Camera-type eye (tissue), 1 donor: ENCODE measurements around the genes TSPAN32 and TSSC4.

- RAMPAGE, long total RNA = no peak
Measured at GRCh38 chr11:1846882-1847388, 5.9 kb upstream of the LSP1 start.

GRCh38 chr11:1865304-1865643, 12.4 kb downstream of the LSP1 start:
- RAMPAGE, long total RNA = no peak

GRCh38 chr11:1868351-1869314, 15.7 kb downstream of the LSP1 start:
- RAMPAGE, long total RNA = start-site peak on the plus strand at chr11:1868710-1868927, 10 reads

GRCh38 chr11:1877172-1877853, 14.4 kb downstream of the PRR33 start:
- RAMPAGE, long total RNA = no peak

GRCh38 chr11:1915764-1916374, 3.6 kb upstream of the TNNT3 start:
- RAMPAGE, long total RNA = no peak

DNA sequence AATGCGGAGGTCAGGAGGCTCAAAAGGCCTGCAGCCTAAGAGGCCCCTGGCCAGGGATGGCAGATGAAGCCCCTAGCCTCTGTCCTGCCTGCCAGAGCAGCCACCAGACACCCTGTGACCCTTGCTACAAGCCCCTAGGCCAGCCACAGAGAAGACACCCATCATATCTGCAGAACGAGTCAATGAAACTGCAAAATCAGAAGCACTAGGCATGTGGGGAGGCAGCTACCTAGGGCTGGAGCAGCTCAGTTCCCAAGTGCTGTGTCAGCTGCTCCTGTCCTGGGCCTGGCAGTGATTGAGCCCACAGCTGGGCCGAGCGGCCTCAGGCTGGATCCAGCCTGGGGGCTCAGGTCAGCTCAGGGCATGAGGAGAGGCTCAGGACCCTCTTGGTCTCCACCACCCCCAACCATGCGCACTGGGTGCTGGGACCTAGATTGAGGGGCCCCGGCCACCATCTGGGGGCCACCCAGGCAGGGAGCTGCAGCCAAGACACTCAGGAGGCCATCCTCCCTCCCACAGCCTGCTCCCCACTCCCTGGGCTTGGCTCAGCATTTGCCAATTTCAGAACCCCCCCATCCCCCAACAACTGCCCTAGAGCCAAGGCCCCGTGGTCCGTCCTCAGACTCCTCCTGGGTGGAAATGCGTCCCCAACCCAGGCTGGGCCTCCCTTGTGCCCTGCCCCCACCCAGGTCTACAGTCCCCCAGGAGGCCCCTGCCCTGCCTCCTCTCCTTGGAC, 2.5 kb upstream of the TNNT3 start:
- RAMPAGE, long total RNA = no peak

- RAMPAGE, long total RNA = no peak
Measured at GRCh38 chr11:1922260-1923047, 3.0 kb downstream of the TNNT3 start.

- RAMPAGE, long total RNA = no peak
Measured at GRCh38 chr11:1930007-1930448, 10.5 kb downstream of the TNNT3 start.

- RAMPAGE, long total RNA = no peak
Measured at GRCh38 chr11:1931239-1931728, 11.8 kb downstream of the TNNT3 start.

GRCh38 chr11:2128840-2129493, 10.2 kb downstream of the IGF2 start:
- RAMPAGE, long total RNA = no peak

DNA sequence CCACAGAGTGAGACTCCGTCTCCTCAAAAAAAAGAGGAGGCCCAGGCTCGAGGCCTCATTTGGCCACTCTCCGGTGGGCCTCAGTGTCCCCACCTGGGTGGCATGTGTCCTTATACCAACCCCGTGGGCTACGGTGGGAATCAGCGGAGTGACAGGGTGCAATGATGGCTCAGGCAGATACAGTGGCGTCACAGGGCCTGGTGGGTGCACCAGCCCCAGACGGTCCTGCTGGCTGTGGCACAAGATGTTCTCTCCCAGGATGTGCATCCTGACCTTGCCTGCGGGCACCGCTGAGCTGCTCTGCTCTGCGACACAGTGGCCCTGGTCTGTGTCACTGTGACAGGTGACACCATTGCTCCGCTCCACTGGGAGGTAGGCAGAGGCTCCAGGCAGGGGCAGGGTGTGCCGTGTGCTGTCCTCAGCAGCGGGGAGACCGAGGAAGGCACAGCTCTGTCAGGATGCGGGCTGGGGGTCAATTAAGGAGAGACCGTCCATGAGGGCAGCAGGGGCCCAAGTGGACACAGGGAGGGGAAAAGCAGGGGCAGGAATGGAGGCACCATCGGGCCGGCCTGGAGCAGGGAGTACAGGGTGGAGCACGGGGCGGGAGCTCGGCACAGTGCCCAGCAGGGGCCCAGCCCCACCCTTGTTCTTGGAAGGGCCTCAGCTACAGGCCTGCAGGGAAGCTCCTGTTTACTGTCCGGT, 21.7 kb upstream of the TH start:
- RAMPAGE, long total RNA = no peak

GRCh38 chr11:2203810-2204654, 32.4 kb upstream of the TH start:
- RAMPAGE, long total RNA = no peak

DNA sequence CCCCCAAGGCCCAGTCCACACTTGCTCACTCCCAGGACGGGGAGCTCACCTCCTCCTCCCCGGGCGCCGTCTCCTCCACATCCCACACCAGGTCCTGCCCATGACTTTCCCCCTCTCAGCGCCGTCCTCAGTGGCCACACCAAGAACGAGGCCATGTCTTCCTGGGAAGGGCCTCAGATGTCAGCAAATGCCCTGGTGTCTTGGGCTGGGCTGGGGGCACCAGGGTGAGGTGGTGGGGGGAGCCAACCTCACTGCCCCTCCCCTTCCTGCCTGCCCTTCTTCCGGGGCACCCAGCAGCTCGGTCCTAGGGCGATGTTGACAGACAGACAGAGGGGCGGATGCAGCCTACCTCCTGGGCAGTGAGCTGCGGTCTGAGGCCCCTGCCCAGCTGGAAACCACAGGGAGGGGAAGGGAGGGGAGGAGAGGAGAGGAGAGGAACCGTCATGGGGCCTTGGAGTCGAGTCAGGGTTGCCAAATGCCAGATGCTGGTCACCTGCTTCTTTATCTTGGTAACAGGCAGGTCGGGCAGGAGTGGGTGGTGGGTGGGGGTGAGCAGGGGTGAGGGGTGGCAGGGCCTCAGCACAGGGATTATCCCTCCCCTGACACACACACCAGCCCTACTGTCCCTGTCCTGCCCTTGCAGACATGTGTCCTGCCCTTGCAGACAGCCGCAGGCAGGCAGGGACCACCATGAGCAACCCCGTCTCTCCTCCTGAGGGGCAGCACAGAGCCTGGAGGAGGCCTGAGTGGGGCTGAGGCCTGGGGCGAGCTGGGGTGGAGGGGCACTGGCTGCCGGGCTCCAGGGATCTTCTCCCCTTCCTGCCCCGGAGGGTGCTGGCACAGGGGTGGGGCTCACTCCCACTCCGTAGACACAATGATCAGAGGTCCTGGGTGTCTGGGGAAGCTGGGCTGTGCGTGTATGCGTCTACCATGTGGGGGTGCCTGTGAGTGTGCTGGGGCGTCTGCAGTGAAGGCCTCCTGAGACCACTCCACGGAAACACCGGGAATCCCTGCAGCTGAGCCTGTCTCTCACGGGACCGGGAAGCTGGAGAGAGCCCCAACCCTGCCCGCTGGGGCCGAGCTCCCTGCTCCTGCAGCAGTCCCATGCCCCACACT, at the start of gene TSPAN32:
TSPAN32 (plus strand) TSS at position 307 of the 1,116 bp plus-strand sequence.
- RAMPAGE, long total RNA = no peak

DNA sequence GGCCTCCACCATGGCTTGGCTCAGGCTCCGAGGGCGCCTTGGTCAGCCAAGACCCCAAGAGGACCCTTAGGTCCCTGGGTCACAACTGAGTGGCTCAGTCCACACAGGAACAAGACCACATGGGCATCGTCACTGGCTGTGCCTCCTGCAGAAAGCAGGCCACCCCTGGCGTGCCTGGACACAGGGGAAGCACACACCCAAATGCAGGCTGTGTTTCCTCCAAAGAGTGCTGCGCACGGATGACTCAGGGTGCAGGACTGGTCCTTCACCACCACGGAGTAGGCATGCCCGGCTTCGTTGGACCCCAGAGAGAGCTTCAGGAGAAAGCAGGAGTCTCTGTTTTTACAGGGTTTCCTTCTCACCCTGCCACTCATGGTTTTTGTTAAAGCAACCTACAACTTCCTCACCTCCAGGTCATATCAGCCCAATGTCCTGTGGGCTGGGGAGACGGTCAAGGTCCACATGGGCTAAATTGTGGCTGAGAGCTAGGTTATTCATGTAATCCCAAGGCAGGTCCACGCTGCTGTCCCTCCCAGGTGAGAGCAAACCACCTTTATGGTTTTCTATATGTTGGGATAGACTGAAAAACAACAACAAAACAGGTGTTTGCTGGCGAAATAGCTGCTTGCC, 19.3 kb downstream of the TSPAN32 start:
- RAMPAGE, long total RNA = no peak

DNA sequence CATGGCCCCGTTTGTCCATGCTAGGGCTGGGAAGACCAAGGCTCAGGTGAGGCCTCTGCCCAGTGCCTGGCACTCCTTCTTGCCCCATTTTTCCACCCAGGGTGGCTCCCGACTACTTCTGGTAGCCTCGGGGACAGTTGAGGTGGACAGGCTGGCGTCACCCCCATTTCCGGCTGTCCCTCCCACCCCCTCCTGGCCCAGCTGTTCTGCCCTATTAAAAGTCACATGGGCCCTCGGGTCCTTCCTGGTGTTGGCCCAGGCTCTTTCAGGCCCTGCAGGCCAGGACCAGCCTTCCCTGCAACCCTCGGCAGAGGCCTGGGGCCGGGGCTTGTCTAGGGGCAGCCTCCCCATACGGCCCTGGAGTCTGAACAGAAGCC, 9.5 kb downstream of the CD81 start:
- RAMPAGE, long total RNA = no peak

DNA sequence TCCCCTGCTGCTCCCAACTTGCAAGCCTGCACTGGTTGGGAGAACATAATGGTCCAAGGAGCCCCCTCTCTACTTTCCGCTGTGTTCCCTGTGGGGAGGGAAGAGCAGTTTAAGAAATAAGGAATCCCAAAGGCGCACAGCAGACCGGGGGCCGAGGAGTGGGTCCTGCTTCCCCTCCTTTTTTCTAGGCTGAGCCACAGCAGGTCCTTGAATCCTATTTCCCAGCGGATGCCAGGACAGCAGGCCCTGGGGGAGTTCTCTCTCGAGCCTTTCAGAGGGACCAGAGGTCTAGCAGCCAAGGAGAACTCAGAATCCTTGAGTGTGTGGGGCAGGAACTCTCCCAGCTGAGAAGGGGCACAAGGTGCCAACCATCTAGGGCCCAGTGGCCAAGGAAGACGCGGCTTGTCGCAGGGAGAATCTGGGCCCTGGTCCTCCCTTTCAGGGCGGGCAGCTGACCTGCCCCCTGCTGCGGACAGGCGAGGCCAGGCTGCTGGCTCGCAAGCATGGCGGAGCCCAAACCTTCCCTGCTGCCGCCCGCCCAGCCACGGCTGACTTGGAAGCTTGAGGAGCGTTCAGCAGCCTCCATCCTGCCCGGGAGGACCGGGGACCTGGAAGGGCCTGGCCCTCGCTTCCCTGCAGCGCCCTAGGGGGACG, 1.1 kb upstream of the TSSC4 start:
- RAMPAGE, long total RNA = no peak

- RAMPAGE, long total RNA = no peak
Measured at GRCh38 chr11:2399996-2400883, at the start of gene TSSC4. TSSC4 (plus strand) TSS chr11:2400750.

GRCh38 chr11:2461188-2461704, 16.4 kb downstream of the KCNQ1 start:
- RAMPAGE, long total RNA = no peak

DNA sequence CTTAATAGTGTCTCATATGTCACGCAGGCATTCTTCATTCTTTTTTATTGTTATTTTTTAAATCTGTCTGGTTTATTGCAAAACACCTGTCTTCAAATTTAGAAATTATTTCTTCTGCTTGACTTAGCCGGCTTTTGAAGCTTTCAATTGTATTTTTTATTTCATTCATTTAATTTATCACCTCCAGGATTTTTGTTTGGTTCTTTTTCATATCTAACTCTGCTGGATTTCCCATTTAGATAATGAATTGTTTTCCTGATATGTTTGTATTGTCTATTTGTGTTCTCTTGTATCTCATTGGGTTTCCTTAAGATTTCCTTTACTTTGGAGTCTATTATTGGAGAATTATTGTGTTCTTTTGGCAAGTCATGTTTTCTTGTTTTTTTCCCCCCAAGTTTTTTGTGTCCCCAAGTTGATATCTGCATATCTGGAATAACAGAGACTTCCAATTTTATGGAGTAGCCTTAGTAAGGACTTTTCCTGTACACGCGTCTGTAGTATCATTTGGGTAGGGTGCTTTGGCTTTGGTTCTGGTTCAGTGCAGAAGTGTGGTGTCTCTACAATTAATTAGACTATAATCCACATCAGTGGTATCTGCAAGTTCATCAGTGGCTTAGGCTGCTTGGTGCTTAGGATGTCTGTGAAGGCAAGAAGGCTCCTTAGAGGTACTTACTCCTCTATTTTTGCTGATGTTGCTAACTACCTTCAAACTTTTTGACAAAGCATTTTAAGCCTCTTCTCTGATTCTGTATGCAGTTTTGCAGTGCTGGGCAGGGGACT, 205.3 kb downstream of the KCNQ1 start:
- RAMPAGE, long total RNA = no peak

- RAMPAGE, long total RNA = no peak
Measured at GRCh38 chr11:2652338-2653370, 207.8 kb downstream of the KCNQ1 start.